Brain (tissue), 1 donor: ENCODE results near the genes RAB33B and CLGN.

DNA sequence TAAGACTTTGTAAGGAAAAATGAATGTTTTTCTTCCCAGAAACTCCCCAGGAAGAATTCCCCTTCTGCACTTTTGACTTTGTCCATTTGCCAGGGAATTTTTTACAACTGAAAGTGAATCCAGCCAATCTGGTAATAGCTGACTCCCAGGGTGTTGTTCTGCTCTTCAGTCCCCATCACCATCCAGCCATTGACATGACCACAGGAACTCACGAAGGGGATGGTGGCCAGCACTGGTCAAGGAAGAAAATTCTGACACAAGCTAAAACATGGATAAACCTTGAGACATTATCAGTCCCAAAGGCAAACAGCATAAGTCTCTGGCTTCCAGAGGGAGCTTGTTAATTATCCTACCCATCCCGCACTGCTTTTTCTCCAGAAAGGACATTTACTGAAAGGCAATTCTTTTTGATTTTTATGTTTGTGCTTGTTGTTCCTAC lies 61.4 kb upstream of the NOCT start:
- RRBS, result no CpG with 5 or more reads among the region's 2 CpGs

- RRBS, result 1% methylated on average over 17 of the region's 46 CpGs
These were observed 303 bp upstream of the ELF2 start for GRCh38 chr4:139177293-139177749.

- RRBS, result 1% methylated on average over 39 of the region's 86 CpGs
These were observed 1.1 kb upstream of the ELF2 start for GRCh38 chr4:139177750-139178785.

GRCh38 chr4:139387639-139388912 lies 65.8 kb upstream of the RAB33B start:
- RRBS, result no CpG with 5 or more reads among the region's 4 CpGs

GRCh38 chr4:139410237-139410877 lies 43.6 kb upstream of the RAB33B start:
- RRBS, result no CpG with 5 or more reads among the region's 2 CpGs

GRCh38 chr4:139454064-139454253 lies at the start of gene RAB33B:
Gene RAB33B, plus strand, starts transcription at chr4:139454121.
- RRBS, result no CpG with 5 or more reads among the region's 17 CpGs

GRCh38 chr4:139454626-139455117 lies 751 bp downstream of the RAB33B start:
- RRBS, result no CpG with 5 or more reads among the region's 11 CpGs

DNA sequence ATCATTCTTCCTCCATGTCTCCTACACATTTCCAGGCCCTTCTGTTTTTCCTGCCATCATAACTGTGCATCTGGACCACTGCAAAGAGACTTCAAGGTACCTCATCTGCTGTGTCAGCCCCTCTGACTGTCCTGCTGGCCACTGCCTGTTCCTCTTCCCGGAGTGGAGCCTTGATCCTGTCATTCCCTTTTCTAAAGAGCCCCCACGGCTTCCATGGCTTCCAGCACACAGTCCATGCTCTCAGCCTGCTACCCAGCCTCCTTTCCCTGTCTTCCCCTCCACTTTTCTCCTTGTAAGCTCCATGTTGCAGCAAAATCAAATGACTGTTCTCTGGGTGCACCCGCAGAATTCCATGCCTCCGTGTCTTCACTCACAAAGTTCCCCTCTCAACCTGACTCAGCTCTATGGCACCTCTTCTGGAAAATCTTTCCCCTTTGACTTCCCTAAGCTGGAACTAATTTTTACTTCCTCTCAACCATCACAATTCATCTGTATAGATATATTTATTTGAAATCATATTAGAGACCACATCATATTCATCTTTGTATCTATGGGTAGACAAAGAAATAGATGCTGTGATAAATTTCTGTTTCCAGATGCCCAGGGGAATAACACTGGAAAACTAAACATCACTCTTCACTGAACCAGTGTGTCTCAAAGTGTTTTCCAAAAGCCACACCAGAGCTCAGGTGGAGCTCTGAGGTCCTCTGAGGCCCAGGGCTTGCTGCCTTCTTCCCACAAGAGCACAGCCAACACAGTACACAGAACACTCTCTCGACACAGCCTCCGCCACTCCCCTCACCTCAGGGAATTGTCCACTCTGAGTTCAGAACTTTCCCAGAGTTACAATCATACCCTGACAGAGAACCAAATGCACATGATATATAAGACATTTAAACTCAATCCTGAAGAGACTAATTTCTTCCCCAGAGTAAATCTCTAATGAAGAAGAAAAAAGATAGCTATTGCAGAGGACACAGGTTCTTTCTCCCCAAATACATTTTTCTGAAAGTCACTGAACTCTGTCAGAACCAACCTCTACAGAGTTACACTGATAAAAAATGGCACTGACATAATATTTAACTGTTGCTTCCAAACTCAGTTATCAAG lies 3.3 kb downstream of the SETD7 start:
- RRBS, result no CpG with 5 or more reads among the region's 6 CpGs

GRCh38 chr4:139606602-139607096 lies 50.6 kb upstream of the SETD7 start:
- RRBS, result no CpG with 5 or more reads among the region's 13 CpGs

DNA sequence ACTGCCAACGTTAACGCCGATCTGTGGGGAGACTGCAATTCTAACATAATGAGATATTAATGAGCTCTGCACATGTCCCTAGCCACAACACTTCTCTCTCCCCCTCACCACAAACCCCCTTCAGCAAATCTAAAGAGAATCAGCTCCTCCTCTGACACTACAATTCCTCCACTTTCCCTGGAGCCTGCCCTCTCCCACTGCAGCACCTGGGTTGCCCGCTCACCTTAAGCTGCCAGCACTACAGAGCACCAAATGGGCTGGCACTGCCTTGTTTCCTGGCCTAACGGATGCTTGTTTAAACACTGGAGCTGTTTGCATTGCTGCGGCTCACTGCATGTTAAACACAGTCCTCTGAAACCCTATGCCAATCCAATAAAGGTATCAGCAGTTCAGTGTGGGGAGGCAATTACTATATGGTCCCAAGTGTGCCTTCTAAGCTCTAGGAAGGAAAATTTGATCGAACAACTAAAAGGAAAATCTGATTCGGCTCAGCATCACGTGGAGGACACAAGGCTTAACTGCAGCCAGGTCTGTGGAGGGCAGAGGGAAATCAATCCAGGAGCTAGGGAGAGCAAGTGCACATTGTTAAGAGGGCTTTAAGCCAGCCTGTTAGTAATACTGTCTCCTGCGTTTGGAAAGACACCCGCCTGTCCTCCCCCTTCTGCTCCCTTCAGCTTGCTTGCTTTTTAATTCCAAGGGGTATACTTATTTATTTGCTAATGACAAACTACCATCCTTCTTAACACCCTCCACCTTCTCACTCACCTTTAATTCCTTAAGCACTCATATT lies 232.3 kb downstream of the MAML3 start:
- RRBS, result no CpG with 5 or more reads among the region's 11 CpGs

DNA sequence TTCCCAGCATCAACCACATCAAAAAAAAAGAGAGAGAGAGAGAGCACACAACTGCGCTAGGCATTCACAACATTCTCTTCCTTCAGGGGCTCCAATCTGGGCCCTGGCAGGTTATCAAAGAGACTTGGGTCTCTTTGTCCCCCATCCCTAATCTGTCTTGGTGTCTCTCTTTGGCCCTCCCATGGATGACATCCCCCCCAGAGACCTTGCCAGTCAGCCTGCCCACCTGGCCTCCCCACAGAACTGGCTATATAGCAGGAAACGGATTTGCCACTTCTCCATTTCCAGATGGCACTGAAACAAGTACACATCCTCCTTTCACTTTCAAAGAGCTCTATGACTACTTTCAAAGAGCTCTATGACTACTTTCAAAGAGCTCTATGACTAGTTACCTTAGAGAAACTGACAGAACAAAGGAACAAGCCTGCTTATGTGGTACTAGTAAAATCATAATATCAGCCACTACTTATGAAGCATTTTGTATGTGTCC lies 175.3 kb downstream of the MAML3 start:
- RRBS, result no CpG with 5 or more reads among the region's 2 CpGs

GRCh38 chr4:140013421-140013959 lies 140.5 kb downstream of the MAML3 start:
- RRBS, result no CpG with 5 or more reads among the region's 3 CpGs

DNA sequence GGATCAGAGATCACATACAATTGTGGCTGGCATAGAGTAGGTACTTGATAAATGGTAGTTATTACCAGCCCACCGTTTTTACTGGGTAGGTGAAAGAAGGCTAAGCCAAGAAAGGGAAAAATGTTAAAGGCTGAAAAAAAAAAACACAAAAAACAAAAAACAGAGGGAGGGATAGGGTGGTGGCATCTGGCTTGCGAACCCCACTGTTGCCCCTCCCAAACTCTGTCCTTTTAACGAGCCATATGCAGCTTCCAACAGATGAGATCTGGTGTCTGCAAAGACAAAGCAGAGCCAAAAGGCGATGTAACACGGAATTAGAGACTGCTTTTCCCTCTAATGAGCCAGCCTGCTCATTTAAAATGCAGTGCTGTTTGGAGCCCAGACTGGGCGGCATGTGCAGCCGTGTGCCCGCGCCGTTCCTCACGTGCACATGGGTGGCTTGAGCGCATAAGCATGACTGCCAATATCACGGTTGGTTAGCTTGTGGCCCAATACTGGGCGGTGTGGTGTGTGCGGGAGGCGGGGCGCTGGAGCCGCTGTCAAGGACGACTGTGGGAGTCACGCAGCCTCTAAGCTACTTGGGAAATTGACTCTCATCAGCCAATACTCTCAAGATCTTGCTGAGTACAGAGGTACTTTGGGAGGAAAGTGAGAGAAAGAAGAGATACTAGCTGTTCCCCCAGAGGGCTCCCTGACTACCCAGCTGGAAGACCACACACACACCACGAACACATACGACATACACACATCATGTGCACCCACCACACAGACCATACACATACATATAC lies 87.0 kb upstream of the SCOC start:
- RRBS, result no CpG with 5 or more reads among the region's 22 CpGs

DNA sequence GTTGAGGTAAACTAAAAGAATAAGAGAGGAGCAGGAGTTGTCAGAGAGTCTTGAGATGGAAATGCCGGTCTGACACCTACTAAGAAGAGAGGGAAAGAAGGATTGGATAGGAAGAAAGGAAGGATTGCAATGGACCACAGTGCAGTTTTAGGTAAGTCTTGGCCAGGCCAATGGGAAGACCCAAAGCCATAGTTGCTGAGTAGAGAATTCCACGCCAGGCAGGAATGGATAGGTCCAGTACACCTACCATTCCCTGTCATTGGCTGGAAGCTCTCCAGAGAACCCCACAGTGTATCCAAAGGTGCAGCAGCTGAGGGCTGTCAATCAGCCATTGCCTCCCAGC lies 80.1 kb upstream of the SCOC start:
- RRBS, result no CpG with 5 or more reads among the region's 2 CpGs

- RRBS, result 2% methylated on average over 9 of the region's 61 CpGs
These were observed 652 bp downstream of the CLGN start for GRCh38 chr4:140426469-140427523.

- RRBS, result no CpG with 5 or more reads among the region's 40 CpGs
These were observed at the start of gene CLGN for GRCh38 chr4:140427524-140428083. Gene CLGN, minus strand, starts transcription at chr4:140427648.

GRCh38 chr4:140790262-140790518 lies 34.0 kb upstream of the TBC1D9 start:
- RRBS, result no CpG with 5 or more reads among the region's 3 CpGs

DNA sequence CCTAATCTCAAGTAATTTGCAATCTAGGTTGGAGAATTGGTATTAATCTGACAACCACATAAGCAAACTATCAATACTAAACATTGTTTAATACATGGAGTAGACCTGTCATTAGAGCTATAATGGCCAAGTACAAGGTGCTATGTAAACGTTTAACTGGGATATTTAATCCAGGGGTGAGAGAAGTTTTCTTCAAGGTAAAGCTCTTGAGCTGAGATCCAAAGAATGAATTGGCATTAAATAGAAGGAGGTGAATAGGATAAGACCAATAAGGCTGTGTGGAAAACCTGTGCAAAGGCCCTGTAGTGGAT lies 93.8 kb upstream of the TBC1D9 start:
- RRBS, result no CpG with 5 or more reads among the region's 1 CpG

- RRBS, result no CpG with 5 or more reads among the region's 4 CpGs
These were observed 130.7 kb downstream of the RNF150 start for GRCh38 chr4:141002530-141003101.

- RRBS, result no CpG with 5 or more reads among the region's 2 CpGs
These were observed 6.8 kb downstream of the RNF150 start for GRCh38 chr4:141126434-141126835.